Mucosa of descending colon (tissue), 1 donor: Measurements from ENCODE around the genes SLC35A5, BOC and GRAMD1C.

- PRO-cap, result no peak
Measured at GRCh38 chr3:112459819-112460322, 39.4 kb downstream of the BTLA start.

DNA sequence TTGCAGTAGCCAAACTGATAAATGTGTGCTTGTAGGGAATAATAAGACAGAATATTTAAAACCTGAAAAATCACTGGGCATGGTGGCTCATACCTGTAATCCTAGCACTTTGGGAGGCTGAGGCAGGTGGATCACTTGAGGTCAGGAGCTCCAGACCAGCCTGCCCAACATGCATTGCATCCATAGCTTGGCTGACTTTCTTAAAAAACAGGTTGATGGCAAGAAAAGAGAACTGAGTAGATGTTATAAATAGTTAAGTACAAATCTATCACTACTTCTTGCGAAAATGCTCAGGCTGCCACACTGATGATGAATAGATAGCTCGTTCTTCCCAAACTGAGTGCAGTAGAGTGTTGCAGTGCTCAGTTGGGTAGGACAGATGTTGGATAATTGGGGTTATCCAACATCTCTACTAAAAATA is 1.4 kb downstream of the BTLA start:
- PRO-cap, result bidirectional peak, plus-strand start at position 274 of the sequence, minus-strand start at position 180 of the sequence

GRCh38 chr3:112561810-112562673 is at the start of gene SLC35A5:
SLC35A5 (plus strand) TSS chr3:112562045.
- PRO-cap, result bidirectional peak, plus-strand start at chr3:112562048, minus-strand start at chr3:112561908; bidirectional peak, plus-strand start at chr3:112562495, minus-strand start at chr3:112562266

DNA sequence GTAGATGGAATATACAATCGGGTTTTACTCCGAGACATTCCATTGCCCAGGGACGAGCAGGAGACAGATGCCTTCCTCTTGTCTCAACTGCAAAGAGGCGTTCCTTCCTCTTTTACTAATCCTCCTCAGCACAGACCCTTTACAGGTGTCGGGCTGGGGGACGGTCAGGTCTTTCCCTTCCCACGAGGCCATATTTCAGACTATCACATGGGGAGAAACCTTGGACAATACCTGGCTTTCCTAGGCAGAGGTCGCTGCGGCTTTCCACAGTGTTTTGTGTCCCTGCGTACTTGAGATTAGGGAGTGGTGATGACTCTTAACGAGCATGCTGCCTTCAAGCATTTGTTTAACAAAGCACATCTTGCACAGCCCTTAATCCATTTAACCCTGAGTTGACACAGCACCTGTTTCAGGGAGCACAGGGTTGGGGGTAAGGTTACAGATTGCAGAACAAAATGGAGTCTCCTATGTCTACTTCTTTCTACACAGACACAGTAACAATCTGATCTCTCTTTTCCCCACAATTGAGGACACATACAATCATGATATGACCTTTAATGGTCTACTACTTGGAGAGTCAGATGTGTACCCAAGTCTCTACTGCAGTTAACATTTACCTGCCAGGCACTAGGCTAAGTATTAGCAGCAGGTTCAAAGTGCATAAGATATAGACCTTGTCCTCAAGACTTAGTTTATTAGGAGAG is 2.8 kb downstream of the SLC35A5 start:
- PRO-cap, result no peak

GRCh38 chr3:112641406-112641895 is 508 bp upstream of the CCDC80 start:
- PRO-cap, result no peak

DNA sequence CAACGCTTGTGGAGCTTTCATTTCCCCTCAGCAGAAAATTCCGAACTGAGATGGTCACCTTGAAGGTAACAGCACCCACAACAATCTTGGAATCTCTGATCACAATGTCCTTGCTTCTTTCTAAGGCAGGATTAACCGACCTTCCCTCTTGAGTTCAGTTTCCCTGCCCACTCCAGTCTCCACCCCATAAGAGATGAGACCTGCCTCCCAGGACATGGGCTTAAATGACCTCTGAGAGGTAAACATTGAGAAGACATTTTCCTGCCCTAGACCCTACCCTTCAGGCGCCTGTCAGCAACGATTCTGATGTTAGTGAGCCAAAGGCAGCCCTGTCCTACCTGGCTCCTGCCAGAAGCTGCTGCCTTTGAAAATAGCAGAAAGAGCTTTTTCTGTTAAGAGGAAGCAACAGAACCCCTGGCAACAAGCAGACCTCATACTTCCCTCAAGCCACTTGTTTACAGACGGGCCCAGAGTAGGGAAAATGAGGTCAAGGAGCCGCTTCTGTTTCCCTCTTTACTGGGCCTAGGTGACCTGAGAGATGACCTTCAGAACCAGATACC is 52.1 kb downstream of the CD200R1L start:
- PRO-cap, result no peak

- PRO-cap, result no peak
Measured at GRCh38 chr3:112811787-112812434, 34.8 kb downstream of the CD200R1L start.

DNA sequence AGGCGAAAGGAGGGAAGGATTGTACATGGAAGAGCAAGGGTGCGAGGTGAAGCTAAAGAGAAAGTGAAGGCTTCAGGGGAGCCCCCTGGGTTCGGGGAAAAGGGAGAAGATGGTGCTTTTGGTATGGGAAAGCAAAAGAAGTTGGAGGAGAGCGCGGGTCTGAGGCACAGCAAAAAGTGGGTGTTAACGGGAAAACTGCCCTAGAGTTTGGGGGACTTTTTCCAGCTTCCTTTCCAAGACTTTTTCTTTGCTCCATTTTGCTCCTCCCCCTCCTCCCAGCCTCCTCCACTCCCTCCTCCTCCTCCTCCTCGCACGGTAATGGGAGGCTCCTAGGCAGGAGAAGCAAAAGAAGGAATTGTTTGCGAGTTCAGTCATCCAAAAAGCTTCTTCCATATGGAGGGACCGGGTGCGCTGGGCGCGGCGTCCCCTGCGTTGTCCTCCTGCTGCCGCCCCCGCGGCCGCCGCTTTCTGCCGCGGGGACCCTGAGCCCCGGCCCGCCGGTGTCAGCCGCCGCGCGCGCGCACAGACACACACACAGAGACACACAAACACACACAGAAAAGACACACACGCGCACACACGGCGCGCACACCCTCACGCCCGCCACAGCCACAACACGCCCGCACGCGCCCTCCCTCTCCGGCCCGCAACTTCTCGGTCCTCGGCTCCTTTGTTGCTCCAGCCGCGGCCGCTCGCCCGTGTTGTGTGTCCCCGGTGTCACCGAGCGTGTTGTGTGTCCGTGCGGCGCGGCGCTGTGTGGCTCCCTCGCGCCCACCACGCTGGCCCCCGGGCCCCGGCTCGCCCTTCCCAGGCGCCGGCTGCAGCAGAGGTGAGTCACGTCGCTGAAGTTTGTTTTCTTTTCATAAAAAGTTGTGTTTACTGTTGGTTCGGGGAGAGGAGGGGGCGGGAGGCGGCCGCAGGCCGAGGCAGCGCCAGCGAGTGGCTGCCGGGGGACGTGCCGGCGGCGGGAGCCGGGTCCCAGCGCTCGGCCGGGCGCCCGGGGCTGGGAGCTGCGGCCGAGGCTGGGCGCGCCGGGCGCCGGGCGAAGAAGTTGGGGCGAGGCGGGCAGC is at the start of gene BOC:
Gene BOC (plus strand): TSS at position 370 of the 1,070 bp plus-strand sequence.
- PRO-cap, result bidirectional peak, plus-strand start at position 392 of the sequence, minus-strand start at position 178 of the sequence

DNA sequence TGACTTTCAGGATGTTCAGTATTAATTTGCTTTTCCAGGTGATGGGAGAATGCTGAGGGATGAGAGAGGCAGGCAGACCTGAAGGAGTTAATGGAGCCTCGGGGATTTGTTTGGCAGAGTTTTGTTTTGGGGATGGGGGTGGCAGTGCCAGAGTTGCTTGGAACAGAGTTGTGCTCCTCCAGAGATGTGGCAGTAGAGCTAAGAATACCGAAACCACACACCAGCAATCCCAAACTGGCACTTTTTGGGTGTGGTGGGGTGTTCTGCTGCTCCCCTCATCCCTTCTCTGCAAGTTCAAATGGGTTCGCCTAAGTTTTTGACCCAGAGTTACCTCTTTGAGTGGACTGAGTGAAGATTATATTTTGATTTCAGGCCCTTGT is 1.5 kb downstream of the BOC start:
- PRO-cap, result no peak

GRCh38 chr3:113250397-113251005 is 39.1 kb downstream of the BOC start:
- PRO-cap, result no peak

DNA sequence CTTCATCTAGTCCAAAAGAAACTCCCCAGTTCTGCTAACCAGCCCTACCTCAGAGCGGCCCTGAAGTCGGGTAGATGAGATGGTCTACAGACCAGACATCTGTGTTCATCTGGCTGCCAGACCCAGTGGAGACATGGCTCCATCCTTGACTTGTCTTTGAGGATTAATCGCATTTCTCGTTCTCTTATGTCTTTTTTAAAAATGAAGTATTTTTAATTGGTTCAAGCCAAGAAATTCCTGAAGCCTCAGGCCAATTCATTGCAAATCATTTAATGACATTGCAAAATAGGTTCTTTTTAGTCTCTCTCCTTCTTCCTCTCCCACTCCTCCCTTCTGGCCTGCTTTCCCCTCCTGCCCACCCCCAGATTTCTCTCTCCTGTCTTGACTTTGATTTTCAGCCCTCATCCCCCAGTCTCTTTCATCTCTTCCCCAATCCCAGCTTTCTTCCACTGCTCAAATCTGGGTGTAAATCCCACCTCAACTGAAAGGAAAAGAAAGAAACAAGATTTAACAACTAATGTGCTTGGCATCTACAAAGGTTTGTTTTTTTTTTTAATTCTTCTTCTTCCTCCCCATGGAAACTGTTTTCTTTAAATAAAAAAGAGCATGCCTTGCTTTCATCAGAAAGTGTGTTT is 50.2 kb downstream of the BOC start:
- PRO-cap, result no peak

GRCh38 chr3:113262065-113262844 is 50.9 kb downstream of the BOC start:
- PRO-cap, result no peak

DNA sequence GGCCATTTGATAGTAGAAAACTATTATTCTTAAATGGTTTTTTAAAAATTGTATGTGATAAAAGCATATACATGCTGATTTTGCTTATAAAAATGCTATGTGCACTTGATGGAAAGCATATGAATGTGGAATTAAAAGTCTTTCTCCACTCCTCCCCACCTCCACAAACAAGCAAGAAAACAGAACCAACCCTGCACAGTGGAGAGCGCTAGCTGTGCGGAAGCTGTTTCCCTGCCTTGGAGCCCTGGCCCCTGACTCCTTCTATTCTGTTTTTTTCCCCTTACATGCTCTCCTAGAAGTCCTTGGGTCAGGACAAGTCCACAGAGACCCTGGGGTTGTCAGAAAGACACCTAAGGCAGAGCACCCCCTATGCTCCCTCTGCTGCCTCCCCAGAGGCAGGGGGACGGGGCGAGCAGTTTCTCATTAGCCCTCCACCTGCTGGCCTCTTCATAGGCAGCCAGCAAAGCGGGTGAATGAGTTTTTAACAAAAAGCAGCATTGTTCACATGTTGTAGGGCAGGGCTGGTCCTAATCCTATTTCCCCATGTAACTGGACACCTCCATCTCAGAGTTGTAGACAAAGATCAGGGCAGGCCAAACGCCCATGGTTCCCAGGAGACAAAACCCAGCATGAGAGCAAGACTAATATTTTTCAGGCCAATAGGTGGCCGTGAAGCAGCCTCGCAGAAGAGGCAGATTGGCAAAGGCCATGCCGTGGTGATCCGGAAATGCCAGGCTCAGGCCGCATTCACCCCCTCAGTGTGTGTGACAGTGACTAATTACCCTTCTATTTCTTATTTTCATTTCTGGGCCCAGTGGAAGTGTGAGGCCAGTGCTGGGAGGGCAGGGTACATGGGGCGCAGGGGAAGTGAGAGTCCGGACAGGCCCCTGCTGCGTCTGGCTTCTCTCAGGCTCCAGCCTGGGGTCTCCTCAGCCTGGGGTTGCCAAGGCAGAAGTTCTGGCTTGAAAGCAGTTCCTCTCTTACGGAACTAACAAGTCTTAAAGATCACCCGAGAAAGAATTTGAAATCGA is 64.5 kb downstream of the BOC start:
- PRO-cap, result unidirectional peak, plus-strand start at position 814 of the sequence

GRCh38 chr3:113344534-113344834 is 96.8 kb downstream of the CFAP44 start:
- PRO-cap, result no peak

DNA sequence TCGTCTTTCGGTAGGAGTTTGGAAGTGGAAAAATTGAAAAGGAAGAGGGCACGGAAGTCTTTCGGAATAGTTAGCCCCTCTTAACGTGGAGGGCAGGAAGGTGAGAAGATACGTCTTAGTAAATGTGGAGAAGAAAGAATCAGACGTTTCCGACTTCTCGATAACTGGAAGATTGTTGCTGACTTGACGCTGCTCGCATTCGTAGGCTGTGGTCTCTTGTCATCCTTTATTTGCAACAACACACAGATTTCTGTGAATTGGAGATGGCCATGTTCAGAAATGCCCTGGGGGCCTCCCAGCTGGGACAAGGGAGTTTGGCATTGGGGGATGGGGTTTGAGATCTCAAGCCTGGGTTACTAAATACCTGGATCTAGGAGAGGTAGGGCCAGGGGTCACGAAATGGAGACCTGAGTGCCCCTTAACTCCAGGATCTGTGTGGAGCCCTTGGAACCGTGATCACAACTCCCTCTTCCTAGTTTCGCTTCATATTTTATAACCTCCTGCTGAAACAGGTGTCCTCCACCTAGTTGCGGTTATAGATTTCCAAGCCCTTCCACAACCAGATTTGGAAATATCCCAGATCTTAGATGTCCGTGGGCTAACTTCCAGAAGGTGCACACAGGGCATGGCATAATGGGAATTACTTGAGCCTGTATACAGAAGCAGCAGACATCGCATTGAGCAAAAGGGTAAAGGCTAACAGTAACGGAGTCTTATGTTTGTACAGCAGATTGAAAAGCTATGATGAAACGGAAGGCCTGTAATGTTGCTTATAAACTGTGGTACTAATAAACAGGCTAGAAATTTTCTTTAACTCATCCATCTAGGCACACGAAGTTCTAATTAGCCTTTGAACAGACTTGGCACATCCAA is 869 bp upstream of the USF3 start:
- PRO-cap, result unidirectional peak, minus-strand start at position 433 of the sequence; unidirectional peak, minus-strand start at position 464 of the sequence

GRCh38 chr3:113718110-113719245 is 22.0 kb upstream of the USF3 start:
- PRO-cap, result no peak

GRCh38 chr3:113746626-113746854 is 295 bp upstream of the ATP6V1A start:
- PRO-cap, result no peak

GRCh38 chr3:113747208-113748129 is 634 bp downstream of the ATP6V1A start:
- PRO-cap, result unidirectional peak, minus-strand start at chr3:113747811

GRCh38 chr3:113838580-113839418 is at the start of gene GRAMD1C:
GRAMD1C (plus strand) TSS chr3:113838788.
- PRO-cap, result unidirectional peak, plus-strand start at chr3:113838889

GRCh38 chr3:113897303-113898046 is 50.3 kb upstream of the ZDHHC23 start:
- PRO-cap, result unidirectional peak, plus-strand start at chr3:113897512